Daoy (cell line): ENCODE results near the genes HIBCH, INPP1 and MFSD6.

DNA sequence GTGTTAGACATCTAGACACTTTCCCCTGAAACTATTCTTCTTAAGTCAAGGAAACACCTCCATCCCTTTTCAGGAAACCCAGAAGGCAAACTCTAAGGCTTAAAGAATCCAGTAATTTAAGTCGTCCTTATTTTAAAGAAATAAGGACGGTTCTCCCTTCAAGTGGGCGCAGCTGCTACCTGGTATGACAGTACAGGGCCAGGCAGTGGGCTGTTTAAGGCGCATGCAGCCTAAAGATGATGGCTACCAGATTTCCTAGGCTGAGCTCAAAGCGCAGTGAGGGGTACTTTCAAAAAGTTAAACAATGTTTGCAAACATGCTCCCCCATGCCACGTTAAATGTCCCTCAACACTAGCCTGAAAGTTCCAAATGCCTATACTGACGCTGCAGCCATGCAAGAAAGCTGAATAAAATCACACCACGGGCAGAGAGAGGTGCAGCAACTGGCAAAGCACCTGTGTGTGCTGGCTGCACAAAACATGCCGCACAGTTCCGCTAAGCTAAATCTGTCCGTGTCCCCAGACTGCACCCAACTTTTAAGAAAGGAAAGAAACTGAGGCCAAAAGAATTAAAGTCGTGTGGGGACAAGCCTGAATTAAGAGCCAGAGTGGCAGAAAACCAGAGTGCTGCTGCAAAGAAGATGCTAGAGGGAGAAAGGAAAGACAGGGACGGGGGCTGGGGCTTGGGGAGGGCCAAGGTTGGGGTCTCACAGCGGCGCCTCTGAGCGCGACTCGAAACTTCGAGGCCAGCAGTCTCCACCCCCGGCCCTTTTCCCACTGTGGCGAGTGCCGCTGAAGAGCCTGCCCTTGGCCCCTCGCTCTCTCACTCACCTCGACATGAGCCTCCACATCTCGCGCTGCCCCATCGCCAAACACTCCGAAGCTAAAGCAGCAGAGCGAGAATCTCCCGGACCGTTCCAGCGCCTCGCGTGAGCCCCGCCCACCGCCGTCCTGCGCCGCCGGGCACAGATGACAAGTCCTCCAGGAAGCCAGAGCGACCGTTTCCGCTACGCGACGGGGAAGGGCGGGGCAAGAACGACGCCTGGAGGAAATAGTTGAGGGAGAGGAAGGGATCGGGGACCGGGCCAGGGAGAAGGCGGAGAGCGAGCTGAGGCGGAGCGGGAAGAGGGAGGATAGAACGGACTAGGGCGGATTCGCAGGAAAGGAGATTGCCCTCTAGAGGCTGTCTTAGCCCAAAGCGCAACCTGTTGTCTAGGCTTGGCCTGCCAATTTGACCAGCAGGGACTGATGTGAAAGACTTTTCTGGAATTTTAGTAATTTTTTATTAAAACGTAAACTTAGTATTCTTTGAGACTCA, at the start of gene HIBCH:
Gene HIBCH, minus strand, starts transcription at position 941 of the 1,317 bp plus-strand sequence.
- RAMPAGE, long total RNA, result no peak

- RAMPAGE, long total RNA, result no peak
Measured at GRCh38 chr2:190334865-190335548, 8.4 kb upstream of the INPP1 start.

GRCh38 chr2:190343082-190343373, 361 bp upstream of the INPP1 start:
- RAMPAGE, long total RNA, result no peak

DNA sequence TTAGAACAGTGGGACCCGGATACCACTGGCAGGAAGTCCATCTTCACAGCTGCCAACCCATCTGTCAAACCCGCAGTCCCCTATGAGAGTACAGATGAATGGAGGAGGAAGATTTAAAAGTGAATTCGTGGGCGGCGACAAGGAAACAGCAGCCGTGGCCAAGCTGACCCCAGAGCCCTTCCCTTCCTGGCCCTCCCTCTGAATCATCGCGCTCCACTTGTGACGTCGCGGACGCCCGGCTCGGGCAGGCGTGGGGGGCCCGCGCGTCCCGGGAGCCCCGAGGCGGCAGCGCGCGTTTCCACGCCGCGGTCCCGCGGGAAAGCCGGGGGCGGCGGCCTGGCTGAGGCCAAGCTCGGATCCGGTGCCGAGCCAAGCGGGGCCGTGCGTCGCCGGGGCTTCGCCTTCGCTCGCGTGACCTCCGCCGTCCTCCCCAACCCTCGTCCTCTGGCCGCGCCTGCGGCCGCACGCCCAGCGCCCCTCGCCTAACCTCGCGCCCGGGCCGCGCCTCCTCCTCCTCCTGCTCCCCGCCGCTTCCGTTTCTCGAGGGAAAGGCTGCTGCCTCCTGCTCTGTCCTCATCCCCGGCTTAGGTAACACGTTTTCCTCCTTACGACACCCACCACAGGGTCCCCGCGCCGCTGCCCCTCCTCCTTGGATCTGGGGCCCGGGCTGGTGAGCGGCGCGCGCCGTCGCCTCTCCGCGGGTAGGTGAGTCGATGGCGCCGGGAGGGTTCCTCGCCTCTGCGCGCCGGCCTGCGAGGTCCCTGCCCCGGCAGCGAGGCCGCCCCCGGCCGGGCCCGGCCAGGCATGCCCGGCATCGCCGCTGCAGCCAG, at the start of gene INPP1:
Gene INPP1, plus strand, starts transcription at position 216 of the 830 bp plus-strand sequence.
- RAMPAGE, long total RNA, result no peak

- RAMPAGE, long total RNA, result no peak
Measured at GRCh38 chr2:190407427-190408523, at the start of gene MFSD6. MFSD6 (plus strand) TSS chr2:190408355.

DNA sequence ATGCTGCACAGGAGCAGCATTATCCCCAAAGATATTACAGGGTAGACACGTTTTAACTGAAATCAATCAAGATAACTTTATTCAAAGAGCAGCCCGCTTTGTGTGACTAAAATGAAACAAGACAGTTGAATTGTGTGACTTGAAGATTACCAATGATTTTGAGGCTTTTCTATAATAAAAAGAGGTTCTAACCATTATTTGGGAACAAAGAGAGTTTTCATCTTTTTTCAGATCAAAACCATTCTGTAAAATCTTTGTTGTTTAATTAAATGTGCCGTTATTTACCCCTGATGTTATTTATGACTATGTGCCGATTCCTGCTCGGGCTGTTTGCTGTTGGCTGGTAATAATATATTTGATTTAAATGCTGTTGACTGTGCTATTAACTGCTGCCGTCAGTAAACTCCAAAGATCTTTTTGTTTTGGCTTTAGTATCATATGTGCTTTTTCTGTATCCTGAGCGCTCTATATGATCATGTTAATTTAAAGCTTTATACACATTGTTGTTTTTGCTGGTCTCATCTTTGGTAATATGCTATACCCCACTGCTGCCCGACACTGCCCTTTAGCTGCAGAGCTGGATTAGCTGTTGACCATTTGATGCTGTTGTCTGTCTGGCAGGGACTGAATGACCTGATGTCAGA, 49.1 kb downstream of the STAT1 start:
- RAMPAGE, long total RNA, result no peak

- RAMPAGE, long total RNA, result no peak
Measured at GRCh38 chr2:190997648-190998290, 16.2 kb downstream of the STAT1 start.

- RAMPAGE, long total RNA, result no peak
Measured at GRCh38 chr2:191013110-191013428, 902 bp downstream of the STAT1 start.

DNA sequence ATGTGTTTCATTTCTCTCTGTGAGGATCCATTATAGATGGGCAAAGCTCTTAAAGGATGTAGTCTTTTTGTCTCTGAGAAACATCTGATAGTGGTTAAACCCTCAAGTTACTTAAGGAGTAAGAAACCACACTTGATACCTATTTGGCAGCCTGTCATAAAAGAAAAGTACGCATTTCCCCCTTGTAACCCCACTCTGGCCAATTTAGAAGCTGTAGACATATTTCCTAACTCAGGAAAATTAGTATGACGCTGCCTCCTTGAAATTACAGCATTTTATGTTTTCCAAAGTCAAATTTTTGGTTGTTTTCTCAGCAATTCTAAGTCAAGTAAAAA, 2.0 kb downstream of the STAT4 start:
- RAMPAGE, long total RNA, result no peak

GRCh38 chr2:191169449-191170296, 18.9 kb upstream of the STAT4 start:
- RAMPAGE, long total RNA, result no peak

- RAMPAGE, long total RNA, result no peak
Measured at GRCh38 chr2:191176808-191177153, 26.0 kb upstream of the STAT4 start.

GRCh38 chr2:191206368-191207278, 38.6 kb upstream of the MYO1B start:
- RAMPAGE, long total RNA, result no peak

DNA sequence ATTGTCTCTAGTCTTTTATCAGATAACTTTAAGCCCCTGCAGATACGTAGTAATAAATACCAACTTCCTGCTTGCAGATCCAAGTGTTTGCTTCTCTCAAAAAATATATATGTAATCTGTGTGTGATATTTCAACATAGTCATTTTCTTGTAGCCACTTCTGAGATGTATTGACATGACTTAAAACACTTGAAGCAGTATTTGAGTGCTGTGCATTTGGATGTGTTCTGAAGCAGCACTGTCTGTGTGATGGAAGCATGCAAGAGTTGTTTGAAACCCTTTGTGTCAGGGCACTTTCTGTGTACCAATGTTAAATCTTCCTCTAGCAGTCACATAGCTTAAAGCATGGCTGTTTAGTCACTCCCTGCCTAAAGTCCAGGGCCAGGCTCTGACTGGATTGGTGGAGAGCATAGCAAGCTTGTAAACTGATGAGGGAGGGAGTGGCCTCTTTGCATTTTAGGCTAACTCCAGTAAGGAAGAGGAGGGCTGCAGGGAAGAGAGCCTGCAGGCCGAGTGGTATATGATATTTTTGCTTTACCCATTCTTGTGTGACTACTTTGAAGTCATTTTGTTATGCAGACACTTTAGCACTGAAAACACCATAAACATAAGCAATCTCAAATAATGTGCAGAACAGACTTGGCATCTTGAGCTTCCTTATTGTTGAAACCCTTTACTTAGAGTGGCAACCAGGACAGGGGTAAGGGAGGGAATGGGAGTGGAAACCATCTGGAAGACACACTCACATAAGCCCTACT, 73.5 kb downstream of the MYO1B start:
- RAMPAGE, long total RNA, result no peak

DNA sequence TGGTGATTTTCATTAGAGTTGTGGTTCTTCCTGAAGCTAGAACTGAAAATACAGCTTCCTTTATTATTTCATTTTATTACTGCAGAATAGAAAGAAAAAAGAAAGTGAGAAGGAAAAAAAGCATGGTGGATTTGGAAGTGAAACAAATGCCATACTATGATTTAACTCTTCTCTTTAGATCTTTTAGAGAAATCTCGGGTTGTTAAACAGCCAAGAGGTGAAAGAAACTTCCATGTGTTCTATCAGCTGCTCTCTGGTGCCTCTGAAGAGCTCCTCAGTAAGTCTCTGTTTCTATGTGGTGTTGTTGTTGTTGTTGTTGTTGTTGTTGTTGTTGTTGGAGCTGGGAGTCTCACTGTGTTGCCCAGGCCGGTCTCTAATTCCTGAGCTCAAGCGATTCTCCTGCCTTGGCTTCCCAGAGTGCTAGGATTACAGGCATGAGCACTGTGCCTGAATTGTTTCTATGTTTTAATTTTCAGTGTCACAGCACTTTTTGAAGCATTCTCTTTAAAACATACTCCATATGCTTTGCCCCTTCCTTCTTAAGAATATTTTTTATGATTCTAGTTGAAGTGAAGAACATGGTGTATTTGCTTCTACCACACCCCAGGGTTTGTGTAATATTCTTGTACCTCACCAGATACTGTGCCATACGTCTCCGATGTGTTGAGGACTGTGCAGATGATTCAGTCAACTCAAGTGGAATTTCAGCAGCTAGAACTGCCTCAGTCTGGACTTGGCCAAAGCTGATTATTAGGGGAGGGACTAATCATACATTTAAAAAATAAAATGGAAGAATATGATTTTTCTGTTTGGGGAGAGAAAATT, 115.5 kb downstream of the MYO1B start:
- RAMPAGE, long total RNA, result no peak

GRCh38 chr2:191376905-191377843, 132.0 kb downstream of the MYO1B start:
- RAMPAGE, long total RNA, result no peak

GRCh38 chr2:191394032-191394774, 149.0 kb downstream of the MYO1B start:
- RAMPAGE, long total RNA, result no peak

GRCh38 chr2:191567198-191567525, 110.8 kb upstream of the NABP1 start:
- RAMPAGE, long total RNA, result no peak

- RAMPAGE, long total RNA, result no peak
Measured at GRCh38 chr2:191666699-191667260, 11.2 kb upstream of the NABP1 start.

DNA sequence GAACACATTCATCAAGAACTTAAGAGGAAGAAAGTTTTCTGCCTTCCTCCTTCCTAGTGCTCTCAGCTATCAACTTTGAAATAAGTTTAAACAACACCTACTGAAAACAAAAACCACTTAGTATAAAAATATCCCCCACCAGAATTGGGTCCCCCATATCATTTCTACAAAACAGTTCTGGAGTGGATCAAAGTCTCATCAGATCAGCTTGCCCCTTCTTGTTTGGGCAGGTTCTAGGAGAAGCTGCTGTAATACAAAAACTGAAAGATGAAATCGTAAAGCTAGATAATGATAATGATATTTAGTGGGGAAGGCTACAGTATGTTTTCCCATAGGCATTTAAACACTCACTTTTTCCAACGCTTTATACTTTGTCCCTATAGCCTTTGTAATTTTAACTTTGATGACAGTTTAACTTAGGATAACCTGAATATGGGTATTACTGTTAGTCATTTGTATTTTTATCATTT, 10.5 kb downstream of the NABP1 start:
- RAMPAGE, long total RNA, result no peak

DNA sequence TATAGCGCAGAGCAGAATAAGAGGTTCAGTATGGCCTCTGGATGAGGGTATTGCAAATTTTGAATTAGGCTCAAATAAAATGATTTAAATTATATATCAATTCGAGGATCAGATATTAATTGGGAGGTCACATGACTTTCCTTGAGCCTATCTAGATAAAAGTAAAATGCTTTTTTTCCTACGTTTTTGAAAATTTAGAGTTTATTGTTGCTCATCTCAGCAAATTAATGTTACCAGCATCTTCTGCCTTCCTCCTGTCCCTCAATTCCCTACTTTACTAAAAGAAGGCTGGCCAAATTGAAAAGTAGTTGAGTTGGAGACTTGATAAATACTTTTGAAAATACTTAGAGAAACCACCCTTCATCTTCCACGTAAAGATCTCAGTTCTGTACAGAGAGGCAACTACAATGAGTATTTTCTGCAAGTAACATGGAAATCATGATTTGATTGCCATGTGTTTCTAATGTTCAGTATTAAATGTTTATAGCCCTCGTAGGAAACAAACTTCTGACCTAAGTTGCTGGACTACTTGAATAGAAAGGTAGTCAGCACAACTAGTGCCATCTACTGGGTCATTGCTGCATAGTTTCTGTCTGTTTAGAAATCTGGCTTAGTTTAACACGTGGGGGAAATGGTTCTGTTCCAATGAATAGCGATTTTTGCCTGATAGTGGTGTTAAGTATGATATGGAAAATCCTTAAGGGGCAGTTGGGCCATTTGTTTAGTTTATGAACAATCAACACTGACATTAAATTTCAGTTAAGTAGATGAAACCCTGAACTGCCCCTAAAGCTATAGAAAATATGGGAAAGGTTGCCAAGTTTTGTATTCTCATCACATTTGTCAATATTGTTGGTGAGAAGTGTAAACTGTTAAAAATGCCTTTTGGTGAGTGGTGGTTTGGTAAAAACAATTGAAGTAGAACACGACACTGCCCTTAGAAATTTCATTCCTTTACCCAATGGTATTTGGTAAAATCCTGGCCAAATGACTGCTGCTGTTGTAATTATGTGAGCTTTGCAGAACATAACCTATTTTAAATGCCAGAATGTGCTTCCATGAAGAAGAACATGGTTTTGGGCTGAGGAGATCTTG, 13.0 kb downstream of the NABP1 start:
- RAMPAGE, long total RNA, result no peak